ENCODE measurements around the genes LRRN4, FERMT1, HAO1, PAK5 and SLX4IP.

- RRBS: no CpG with 5 or more reads among the region's 19 CpGs
Measured at GRCh38 chr20:5170938-5171867, 44.4 kb downstream of the CDS2 start.

- RRBS: no CpG with 5 or more reads among the region's 12 CpGs
Measured at GRCh38 chr20:5189712-5190572, 63.1 kb downstream of the CDS2 start.

DNA sequence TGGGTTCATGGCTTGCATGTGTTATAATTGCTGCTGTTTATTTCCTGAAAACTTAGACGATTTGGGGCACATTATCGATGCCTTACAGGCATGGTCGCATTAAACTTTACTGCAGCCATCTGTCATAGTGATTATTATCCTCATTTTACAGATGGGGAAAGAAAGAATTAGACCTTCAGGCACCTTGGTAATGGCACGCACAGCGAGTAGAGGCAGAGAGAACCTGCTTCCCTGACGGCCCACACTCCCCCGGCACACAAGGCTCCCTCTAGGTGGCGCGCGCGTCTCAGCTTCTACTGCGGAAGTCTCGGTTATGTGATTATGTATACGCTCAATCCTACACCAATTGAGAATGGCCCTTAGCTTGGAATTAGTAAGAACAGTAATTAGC lies 81.3 kb downstream of the GPCPD1 start:
- RRBS: no CpG with 5 or more reads among the region's 14 CpGs

- RRBS: no CpG with 5 or more reads among the region's 1 CpG
Measured at GRCh38 chr20:5543309-5543840, 67.4 kb downstream of the GPCPD1 start.

GRCh38 chr20:5592894-5593328 lies 17.9 kb downstream of the GPCPD1 start:
- RRBS: no CpG with 5 or more reads among the region's 2 CpGs

DNA sequence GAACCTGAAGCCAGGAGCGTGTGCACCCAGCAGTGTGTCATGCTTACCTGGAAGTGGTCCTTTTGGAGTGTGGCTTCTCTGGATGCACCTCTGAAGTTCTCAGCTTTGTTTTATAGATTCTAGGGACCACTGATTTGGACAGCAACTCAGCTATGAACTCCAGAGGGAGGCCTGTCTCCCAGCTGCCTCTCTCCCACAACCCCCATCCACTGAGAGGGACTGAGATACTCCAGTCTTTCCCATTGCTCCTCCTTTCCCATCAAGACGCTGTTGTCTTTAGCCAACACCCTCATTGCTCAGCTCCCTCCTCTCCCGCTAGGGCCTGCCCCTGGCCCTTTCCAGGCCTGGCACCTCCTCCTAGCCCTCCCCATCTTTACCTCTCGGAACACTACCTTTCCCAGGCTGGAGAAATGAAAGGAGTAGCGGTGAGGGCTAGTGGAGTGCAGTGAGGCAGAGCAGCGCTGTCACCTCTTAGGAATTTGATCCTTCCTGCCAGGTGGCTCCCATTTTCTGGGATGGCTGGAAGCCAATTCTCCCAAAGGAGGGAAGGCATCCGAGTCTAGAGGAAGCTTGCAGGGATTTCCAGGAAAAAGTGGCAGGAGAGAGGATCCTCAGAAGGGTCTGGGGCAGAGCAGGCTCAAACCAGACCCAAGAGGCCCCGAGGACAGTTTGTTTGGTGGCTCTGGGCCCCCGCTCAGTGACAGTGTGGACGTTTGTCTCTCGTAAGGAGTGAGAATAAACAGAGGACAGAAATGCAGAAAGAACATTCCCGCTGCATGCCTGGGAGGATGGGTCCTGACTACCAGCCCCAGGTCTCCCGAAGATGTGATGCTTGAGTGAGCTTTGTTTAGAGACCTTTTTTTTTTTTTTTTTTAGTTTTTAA lies at the start of gene LRRN4:
Gene LRRN4, minus strand, starts transcription at position 278 of the 883 bp plus-strand sequence.
- RRBS: no CpG with 5 or more reads among the region's 13 CpGs

- RRBS: no CpG with 5 or more reads among the region's 9 CpGs
Measured at GRCh38 chr20:6058401-6059444, 4.9 kb upstream of the LRRN4 start.

DNA sequence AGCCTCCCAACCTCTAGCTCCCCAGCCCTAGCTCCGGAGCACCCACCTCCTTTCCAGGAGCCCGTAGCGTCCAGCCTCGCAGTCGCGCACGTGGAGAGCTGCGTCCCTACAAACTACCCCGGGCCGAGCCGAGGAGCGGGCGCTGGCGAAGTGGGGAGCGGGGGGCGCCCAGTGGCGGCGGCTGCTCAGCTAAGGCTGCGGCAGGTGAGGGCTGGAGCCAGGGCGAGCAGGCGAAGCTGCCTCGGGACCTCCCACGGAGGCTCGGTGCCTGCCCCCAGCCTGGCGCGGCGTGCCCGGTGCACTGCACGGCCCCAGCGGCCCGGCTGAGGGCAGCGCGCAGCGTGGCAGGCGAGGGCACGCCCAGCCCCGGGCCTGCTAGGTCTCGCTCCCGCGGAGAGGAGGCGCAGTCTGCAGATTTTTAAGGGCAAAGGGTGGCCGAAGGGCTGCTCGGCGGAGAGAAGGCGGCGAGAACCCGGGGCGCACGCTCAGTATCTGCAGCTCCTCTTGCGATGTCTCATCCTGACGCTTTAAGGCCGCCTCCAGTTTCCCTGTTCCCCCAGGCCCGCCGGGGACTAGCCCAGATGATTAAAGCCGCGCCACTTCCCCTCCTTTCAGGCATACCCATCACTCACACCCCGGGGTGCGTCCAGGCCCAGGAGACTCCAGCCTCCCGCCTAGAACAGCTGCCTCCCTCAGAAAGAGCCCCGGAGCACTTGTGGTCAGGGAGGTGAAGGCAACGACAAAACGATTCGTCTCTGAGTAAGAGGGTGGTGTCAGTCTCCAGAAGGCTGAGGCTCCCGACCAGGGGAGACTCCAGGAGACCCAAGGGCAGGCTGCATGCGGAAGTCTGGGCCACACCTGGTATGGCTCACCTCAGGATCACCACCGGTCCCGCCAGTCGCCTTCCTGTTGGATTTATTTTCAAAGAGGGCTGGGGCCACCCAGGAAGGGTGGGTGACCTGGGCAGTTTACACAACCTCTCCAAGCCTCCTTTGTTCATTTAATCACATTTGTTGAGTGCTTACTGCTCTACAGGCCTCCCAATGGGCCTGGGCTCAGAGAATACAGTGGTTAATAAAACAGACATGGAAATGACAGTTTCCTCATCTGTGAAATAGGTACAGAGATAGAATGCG lies at the start of gene FERMT1:
Gene FERMT1, minus strand, starts transcription at position 303 of the 1,136 bp plus-strand sequence.
- RRBS: 1% methylated on average over 37 of the region's 69 CpGs

GRCh38 chr20:6561296-6561624 lies 206.2 kb upstream of the BMP2 start:
- RRBS: no CpG with 5 or more reads among the region's 5 CpGs

- RRBS: no CpG with 5 or more reads among the region's 5 CpGs
Measured at GRCh38 chr20:7940101-7940804, at the start of gene HAO1. Gene HAO1 (minus strand): TSS chr20:7940458.

DNA sequence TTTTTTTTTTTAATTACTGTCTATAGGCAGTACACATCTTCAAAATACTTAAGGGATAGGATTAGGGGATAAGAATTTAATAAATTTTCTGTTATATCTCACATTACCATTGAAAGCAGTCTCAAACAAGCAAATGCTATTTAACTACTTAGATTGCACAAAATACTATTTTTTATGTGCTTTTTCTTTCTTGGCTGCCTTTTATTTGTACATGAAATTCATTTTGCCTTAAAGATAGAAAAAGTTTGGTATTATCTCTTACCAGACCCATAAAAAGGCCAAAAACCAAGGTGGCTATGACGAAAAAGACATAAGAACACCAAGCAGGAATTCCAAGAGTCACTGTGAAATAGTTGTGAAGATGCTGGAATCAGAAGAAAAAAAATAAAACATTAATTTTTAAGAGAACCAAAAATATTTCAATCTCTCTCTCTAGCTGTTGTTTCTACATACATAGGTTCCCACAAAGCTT lies 32.5 kb downstream of the TMX4 start:
- RRBS: no CpG with 5 or more reads among the region's 1 CpG

DNA sequence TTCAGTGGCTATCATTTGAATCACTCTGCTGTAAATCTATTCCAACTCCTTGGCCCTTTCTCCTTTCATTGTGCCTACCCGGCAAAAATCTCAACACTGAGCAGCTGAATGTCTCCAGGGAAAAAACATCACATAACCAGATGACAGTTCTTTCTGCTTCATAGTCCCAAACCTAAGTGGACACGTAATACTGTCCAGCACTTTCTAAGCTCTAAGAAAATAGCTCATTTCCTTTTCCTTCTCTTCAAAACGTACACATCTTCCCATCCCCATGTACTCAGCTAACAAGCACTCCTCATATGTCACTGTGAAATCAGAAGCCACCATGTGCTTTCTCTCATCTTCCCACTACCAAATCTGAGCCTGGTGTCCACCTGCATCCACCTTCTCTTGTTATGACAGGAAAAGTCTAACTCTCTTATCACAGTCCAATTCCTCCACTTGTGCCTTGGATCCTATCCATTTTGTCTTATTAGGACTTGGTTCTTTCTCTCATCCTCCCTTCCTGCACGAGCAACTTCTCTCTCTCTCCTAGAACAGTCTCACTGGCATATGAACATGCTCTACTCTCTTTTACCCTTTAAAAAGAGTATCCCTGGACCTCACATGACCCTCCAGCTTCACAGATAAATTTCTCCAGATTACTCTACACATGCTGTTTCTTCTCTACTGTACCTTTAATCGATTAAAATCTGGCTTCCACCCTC lies 23.2 kb downstream of the TMX4 start:
- RRBS: no CpG with 5 or more reads among the region's 5 CpGs

- RRBS: 3% methylated on average over 23 of the region's 65 CpGs
Measured at GRCh38 chr20:9838320-9839515, at the start of gene PAK5. Gene PAK5 (minus strand): TSS chr20:9839076.

GRCh38 chr20:10434913-10435662 lies at the start of gene SLX4IP:
Gene SLX4IP (plus strand): TSS chr20:10435305.
- RRBS: no CpG with 5 or more reads among the region's 28 CpGs

- RRBS: no CpG with 5 or more reads among the region's 8 CpGs
Measured at GRCh38 chr20:10511174-10511949, 76.3 kb downstream of the SLX4IP start.

- RRBS: no CpG with 5 or more reads among the region's 33 CpGs
Measured at GRCh38 chr20:10638822-10640166, 34.5 kb downstream of the JAG1 start.

GRCh38 chr20:10649545-10650439 lies 24.0 kb downstream of the JAG1 start:
- RRBS: no CpG with 5 or more reads among the region's 12 CpGs

DNA sequence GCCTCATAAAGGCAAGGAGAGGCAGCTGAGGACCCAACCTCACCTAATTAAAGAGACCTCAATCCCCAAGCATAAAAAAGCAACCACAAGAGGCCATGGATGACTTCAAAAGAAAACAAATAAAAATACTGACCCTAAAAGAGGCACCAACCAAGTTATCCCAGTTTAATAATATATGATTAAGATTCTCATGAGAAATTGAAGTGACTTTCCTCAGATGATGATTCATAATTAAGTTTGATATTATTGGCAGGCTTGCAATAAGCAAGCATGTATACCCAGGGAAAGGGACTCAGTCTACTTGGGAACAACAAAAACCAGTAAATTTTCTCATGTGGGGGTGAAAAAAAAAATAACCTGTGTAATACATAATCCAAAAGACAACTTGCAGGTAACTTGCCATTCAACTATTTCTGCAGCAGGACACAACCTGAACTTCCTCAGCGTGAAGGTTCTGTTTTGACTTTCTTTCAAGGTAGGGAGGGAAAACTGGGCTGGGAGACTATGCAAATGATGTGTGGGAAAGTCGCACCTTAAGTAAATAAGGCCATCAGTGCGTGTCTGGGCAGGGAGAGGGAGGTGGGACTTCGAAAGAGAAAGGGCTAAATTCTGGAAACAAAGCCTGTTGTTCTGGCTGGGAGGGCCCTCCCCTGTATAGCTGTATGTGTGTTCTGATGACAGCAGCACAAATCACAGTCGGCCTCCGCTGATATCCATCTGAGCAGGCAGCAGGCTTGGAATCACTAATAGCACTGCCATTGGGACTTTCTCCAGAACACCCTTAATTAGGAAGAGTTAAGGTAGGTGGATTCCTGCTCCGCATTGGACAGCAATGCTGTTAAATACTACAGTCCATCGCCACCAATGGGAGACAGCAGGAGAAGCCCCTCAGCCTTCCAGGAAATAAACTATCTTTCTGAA lies 19.3 kb downstream of the JAG1 start:
- RRBS: no CpG with 5 or more reads among the region's 8 CpGs

- RRBS: no CpG with 5 or more reads among the region's 10 CpGs
Measured at GRCh38 chr20:10658420-10658912, 15.3 kb downstream of the JAG1 start.

GRCh38 chr20:10660055-10661026 lies 13.5 kb downstream of the JAG1 start:
- RRBS: no CpG with 5 or more reads among the region's 24 CpGs

All from amniotic epithelial cell (primary cell).